Kidney epithelial cell (primary cell): ENCODE measurements around a stretch of chr16.

DNA sequence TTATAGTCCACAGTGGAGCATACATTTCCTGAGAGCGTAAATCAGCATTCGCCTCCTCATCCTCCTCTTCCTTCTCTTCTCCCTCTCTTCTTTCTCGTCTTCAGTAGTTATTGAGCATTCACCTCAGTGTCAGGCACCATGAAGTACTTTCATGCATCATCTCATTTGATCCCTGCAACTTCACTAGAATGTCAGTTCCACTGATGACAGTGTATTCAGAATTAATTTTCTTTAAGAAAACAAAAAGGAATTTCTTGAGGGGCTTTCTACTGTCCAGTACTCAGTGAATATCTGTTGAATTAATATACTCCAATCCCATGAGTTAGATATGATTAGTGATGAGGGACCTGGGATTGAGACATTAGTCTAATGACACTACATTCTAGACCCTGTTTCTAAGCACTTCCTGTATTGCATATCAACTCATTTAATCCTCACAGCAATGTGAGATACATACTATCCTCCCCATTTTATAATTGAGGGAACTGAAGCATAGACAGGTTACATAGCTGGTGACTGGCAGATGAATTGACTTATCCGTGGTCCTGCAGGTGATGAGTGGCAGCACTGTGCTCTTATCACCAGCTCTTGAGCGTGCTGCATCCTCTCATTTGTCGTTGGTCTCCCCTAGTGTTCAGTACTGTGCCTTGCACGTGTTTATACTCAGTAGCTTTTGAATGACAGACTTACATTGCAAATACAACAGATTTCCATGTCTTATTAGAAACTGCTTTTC lies 33.9 kb downstream of the NTAN1 start:
- RAMPAGE, long total RNA = no peak
- RRBS = no CpG with 5 or more reads among the region's 7 CpGs

- RAMPAGE, long total RNA = no peak
- RRBS = no CpG with 5 or more reads among the region's 21 CpGs
Measured at GRCh38 chr16:15135526-15135926, 41.5 kb upstream of the RRN3 start.

DNA sequence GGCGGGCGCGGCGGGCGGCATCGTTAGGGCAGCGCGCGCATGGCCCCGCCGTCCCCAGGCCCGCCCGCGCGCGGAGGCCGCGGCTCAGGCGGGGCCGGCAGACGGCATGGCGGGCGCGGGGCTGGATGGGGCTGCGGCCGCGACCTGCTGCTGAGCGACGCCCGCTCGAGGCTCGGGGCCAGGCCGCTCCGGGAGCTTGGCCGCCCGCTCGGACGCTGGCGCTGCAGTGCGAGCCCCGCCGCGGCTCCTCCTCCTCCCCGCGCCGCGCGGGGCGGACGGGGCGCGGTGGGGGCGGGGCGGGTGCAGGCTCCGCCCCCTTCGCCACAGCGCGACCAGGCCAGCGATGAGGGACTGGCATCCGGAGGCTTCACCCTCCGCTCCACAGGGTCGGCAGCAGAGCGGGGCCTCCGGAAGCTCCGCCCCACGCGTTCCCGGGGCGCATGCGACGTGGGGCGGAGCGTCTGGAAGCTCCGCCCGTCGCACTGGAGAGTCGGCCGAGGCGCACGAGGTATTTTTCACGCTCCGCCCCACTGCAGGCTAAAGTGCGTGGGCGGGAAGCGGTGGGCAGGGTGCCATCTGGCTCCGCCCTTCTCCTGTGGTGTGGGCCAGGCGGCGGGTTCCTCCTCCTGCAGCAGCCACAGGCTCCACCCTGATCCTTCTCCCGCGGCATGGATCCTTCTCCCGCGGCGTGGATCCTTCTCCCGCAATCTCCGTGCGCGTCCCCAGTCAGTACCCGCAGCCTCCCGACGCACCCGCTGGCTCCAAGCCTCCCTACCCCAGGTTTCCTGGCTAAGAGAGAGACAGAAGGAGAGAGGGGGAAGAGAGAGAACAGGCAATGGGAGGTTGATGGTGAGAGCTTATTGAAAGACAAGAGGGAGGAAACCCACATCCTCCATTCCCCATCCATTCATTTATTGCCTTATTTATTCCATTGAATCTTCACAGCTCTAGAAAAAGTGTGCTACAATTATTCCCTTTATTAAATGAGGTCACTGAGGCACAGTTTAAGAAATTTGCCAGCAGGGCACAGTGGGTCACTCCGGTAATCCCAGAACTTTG lies 60.8 kb upstream of the RRN3 start:
- RAMPAGE, long total RNA = no peak
- RRBS = no CpG with 5 or more reads among the region's 102 CpGs

- RAMPAGE, long total RNA = no peak
- RRBS = no CpG with 5 or more reads among the region's 15 CpGs
Measured at GRCh38 chr16:15257024-15257429, 121.1 kb downstream of the NPIPA5 start.

- RAMPAGE, long total RNA = no peak
- RRBS = no CpG with 5 or more reads among the region's 5 CpGs
Measured at GRCh38 chr16:15494173-15494601, 59.8 kb downstream of the BMERB1 start.

DNA sequence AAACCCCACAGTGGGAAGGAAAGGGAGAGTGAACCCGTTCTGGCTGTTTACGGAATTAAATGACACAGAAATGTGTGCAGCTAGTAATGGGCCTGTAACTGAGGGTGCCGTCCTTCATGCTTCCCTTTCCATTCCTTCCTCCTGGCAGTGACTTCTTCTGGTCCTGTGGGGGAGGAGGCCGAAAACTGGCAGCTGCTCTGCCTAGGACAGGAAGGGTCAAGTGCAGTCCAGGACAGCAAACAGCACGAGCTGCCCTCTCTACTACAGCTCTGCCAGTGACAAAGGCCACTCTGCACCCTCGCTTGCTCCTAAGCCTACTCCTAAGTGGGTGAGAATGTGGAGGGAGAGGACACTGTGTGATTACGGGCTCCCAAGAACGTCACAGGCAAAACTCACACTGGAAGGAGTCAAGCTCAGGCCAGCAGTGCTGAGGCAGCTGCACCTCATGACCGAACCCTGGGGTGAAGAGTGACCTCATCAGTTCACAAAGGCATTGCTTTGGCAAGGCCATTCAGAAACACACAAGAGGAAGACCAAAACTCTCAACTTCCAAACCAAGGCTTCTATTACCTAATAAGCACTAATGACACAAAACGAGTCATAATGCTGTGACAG lies 35.3 kb downstream of the MARF1 start:
- RAMPAGE, long total RNA = no peak
- RRBS = no CpG with 5 or more reads among the region's 10 CpGs

DNA sequence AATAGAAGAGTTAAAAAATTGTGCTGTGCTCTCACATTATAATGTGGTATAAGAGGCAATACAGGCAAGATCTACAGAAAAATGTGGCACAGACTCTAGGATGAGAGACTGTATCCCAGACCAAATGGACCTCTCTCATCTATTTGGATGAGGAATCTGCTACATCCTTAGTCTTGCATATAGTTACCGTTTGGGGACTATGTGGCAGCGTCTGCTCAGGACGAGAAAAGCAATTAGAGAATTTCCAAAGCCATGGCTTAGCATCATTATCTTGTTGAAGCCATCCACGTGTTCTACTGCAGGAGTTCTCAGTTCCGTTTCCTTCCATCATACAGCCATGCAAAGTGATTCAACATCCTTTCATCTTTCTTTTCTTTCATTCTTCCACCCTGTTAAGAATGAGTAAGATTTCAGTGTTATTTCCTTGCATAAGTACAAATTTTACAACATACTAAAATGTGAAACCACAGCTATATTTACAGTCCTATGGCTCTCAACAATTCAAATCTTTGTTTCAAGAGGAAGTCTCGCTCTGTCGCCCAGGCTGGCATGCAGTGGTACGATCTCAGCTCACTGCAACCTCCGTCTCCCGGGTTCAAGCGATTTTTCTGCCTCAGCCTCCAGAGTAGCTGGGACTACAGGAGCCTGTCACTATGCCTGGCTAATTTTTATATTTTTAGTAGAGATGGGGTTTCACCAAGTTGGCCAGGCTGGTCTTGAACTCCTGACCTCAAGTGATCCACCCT lies 3.9 kb downstream of the MARF1 start:
- RAMPAGE, long total RNA = no peak
- RRBS = no CpG with 5 or more reads among the region's 11 CpGs

- RAMPAGE, long total RNA = no peak
- RRBS = no CpG with 5 or more reads among the region's 5 CpGs
Measured at GRCh38 chr16:15745074-15745497, 95.0 kb downstream of the NDE1 start.

DNA sequence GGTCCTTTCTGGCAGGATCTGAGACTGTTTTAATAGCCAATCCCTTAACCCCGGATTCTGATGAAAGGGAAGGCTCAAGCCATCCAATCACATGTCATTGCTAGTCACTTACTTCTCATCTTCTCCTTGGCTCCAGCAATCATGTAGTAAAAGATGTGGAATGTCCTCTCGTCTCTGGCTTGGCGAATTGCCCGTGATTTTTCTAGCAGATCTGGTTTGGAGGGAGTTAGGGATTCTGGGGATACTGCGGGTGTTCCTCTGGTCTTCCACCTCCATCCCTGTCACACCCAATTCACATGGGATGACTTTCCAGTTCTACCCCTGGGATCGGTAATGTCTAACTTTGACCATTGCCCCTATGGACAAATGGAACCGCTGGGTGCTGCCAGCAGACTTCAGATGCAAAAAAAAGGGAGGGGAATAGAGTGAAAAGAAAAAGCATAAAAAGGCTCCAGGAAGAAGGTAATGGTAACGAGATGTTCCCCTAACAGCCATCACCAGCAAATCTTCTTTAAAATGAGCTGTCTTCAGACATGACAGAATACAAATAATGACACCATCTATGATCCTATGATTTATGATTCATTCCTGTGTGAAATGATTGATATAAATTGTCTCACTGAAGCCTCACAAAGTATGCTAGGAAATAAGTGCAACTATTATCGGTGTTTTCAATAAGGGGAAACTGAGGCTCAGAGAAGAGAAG lies 80.7 kb downstream of the MYH11 start:
- RAMPAGE, long total RNA = no peak
- RRBS = no CpG with 5 or more reads among the region's 9 CpGs

- RAMPAGE, long total RNA = no peak
- RRBS = no CpG with 5 or more reads among the region's 6 CpGs
Measured at GRCh38 chr16:15908046-15908578, 19.7 kb upstream of the CEP20 start.

- RAMPAGE, long total RNA = no peak
- RRBS = no CpG with 5 or more reads among the region's 10 CpGs
Measured at GRCh38 chr16:15976738-15977702, 27.6 kb downstream of the ABCC1 start.

- RAMPAGE, long total RNA = no peak
- RRBS = no CpG with 5 or more reads among the region's 16 CpGs
Measured at GRCh38 chr16:16045442-16046302, 96.3 kb downstream of the ABCC1 start.

DNA sequence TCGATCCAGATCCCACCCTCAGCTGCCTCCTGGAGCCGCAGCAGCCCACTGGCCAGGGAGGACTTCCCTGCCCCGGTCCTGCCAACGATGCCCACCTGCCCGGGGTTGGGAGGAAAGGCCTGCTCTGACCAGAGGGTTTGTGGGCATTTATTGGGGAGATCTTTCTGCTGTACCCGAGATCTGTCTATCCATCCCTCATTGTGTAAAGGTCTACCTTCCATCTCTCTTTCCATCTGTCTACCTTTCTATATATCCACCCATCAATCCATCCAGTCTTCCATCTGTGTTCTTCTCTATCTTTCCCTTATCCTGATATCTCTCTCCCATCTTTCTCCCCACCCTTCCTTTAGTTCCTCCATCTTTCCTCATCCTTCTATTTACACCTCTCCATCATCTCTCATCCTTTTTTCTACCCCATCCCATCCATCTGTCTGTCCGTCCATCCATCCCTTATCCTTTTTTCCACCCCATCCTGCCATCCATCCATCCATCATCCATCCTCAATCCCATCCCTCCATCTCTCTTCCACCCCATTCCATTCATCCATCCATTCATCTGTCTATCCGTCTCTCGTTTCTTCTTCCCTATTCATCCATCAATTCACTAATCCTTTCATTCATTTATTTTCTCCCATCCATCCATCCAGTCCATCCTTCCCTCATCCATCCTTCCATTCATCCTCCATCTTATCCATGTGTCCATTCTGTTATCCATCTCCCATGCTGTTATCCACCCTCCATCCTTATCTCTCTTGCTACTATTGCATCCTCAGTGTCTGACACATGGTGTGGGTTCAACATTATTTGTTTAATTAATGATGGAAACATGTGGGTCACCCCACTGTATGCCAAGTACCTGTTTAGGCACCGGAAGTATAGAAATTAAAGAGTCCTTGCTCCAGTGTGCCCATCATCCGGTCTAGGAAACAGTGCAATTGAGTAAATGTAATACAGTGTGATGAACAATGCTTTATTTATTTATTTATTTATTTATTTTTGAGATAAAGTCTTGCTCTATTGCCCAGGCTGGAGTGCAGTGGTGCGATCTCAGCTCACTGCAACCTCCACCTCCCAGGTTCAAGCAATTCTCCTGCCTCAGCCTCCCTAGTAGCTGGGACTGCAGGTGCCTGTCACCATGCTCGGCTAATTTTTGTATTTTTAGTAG lies 68.0 kb downstream of the ABCC6 start:
- RAMPAGE, long total RNA = no peak
- RRBS = 100% methylated on average over 1 of the region's 13 CpGs

DNA sequence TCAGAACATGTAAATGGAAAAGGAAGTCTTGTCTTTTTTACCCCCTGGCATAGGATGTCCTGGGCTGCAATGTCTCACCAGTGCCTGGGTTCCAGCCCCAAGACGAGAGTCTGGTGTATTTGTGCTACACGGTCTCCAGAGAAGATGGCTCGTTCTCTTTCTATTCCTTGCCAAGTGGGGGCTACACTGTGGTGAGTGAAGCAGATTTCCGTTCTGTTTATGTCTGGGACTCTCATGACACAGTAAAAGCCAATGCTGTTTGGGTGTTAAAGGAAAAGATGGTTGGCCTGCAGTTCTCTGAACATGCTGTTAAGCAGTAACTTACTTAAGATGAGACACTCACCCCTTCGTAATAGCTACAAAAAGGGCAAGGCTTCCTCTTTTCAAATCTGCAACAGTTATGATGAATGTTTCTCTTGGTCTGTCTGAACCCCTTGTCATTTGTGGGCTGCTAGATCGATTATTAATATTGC lies 19.6 kb downstream of the NOMO3 start:
- RAMPAGE, long total RNA = start-site peak on the plus strand centred at position 129 of the sequence, 116 bp wide, 9 and 17 reads in 2 replicates
- RRBS = no CpG with 5 or more reads among the region's 6 CpGs

GRCh38 chr16:17147989-17148696 lies 322.6 kb downstream of the XYLT1 start:
- RAMPAGE, long total RNA = no peak
- RRBS = no CpG with 5 or more reads among the region's 3 CpGs

- RAMPAGE, long total RNA = no peak
- RRBS = no CpG with 5 or more reads among the region's 7 CpGs
Measured at GRCh38 chr16:17205479-17206180, 265.1 kb downstream of the XYLT1 start.

- RAMPAGE, long total RNA = no peak
- RRBS = no CpG with 5 or more reads among the region's 5 CpGs
Measured at GRCh38 chr16:17312091-17312410, 158.7 kb downstream of the XYLT1 start.

GRCh38 chr16:17312847-17313871 lies 157.6 kb downstream of the XYLT1 start:
- RAMPAGE, long total RNA = no peak
- RRBS = no CpG with 5 or more reads among the region's 9 CpGs

DNA sequence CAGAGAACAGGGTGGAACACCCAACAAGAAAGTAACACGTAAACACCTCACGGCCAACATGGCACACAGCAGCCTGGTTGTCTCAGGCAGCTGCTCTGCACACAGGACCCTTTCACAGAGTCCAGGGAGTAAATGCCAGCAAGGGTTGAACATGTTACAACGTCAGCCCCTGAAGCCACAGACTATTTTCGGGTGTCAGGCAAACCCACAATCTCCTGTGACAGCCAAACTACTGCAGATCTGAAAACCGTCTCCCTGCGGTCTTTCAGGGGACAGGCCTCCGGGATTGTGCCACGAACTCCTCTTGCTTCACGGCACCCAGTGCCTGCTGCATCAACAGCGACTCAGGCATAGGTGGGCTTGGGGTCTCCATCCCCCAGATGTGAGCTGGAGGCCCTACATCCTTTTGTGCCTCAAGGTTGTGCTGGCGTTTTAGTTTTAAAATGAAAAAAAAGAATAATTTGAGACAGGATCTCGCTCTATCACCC lies 127.7 kb downstream of the XYLT1 start:
- RAMPAGE, long total RNA = no peak
- RRBS = no CpG with 5 or more reads among the region's 12 CpGs

DNA sequence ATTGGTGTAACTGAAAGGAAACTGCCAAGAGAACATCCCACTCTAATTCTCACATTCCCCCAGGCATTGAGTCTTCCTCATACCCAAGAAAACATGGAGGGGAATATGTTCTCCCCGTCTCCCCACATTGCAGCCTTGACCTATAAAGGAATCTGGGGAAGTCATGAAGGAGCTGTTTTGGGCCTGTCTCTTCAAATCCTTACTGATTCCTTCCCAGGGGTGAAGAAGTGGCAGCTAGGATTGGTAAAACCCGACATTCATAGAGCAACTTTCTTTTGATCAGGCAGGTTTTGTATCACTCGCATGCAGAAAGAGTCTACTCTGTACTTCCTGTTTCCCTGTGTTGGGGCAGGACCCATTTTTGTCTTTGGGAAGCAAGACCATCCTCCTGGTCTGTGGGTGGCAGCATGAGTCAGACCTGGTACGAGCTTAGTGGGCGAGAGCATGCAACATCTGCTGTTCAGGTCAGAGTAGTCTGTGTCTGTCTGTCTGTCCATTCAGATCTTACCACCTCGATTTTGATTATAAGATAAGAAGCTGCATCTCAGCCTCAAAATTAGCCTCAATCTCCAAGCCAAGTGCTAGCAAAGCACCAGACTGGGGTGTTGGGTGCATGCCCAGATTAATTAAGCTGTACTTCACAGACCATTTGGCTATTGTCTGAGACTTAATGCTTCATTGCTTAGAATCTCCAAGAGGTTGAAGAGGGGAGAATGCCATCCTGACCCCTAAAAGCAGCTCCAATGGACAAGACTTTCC lies 111.0 kb downstream of the XYLT1 start:
- RAMPAGE, long total RNA = no peak
- RRBS = no CpG with 5 or more reads among the region's 6 CpGs